LNCaP clone FGC (cell line): ENCODE measurements around a stretch of chr7.

DNA sequence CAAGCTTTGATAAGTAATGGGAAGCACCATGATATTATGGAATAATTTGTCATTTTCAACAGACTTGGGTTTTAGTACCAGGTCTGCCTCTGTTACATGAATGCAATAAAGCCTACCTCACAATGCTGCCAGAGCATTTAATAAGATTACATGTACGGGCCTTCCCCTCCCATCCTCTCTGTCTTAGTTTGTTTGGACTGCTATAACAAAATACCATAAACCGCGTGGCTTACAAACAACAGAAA, 74.0 kb upstream of the RPA3 start:
- RRBS, 2 experiments, result no CpG with 5 or more reads among the region's 3 CpGs

DNA sequence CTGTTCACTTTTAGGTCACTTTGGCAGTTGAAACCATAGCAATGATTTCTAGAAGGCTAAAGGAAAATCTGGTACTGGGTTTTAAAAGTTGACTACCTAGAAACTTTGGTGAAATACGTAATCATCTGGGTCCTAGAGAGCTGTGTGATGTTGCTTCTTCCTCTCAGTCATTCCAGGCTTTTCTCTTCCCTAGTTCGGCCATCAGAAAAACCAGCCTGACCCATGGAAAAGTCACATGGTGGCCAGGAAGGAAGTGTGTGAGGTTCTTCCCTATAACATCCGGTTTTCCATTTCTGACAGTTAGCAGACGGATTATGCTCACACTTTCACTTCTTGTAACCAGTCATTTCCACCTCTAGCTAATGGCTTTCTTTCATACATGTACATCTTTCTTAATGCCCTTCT, 110.1 kb upstream of the GLCCI1 start:
- RRBS, 2 experiments, result no CpG with 5 or more reads among the region's 4 CpGs

DNA sequence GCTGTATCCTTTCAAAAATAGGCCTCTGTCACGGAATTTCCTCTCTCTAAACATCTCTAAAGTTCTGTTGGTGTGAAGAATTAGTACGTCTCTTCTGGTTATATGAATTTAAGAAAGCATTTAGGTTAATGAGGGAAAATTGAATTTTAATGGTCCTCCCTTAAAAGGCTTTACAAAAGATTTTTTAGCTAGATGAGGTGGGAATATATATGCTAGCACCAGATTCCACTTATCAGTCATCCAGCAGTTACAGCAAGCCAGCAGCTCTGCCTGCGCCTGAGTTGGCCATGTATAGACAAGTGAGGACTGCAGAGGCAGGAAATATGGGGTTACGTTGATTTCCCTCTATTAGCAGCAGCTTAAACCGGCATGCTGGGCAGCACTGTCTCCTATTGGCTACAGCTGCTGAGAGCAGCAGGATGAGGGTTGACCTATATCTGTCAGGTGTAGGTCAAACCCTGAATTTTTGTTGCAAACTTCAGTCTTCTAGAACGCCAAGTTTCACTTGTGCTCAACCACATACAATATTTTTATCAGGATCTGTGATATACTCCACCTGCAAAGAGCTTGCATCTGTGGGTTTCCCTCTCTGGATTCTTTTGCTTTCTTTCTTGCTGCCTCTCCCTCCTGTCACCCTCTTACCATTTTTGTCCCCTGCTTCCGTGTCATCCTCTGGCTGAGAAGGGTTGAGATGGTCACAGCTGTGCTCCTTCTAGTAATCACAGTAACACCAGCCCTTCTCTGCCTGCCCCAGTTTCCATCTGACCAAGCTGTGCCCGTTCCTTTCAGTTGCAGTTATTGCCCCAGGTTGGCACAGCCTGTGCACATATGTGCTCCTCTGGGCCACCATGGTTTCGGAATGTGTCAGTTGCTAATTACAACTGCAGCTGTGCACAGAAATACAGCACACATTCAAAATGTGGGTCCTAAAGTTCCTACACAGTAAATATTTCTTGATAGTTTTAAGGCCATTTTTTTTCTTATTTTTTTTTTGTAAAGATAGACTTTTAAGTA, 23.9 kb upstream of the GLCCI1 start:
- RRBS, 2 experiments, result no CpG with 5 or more reads among the region's 9 CpGs

GRCh38 chr7:8143432-8144440, 118.2 kb downstream of the ICA1 start:
- RRBS, 2 experiments, result no CpG with 5 or more reads among the region's 13 CpGs

DNA sequence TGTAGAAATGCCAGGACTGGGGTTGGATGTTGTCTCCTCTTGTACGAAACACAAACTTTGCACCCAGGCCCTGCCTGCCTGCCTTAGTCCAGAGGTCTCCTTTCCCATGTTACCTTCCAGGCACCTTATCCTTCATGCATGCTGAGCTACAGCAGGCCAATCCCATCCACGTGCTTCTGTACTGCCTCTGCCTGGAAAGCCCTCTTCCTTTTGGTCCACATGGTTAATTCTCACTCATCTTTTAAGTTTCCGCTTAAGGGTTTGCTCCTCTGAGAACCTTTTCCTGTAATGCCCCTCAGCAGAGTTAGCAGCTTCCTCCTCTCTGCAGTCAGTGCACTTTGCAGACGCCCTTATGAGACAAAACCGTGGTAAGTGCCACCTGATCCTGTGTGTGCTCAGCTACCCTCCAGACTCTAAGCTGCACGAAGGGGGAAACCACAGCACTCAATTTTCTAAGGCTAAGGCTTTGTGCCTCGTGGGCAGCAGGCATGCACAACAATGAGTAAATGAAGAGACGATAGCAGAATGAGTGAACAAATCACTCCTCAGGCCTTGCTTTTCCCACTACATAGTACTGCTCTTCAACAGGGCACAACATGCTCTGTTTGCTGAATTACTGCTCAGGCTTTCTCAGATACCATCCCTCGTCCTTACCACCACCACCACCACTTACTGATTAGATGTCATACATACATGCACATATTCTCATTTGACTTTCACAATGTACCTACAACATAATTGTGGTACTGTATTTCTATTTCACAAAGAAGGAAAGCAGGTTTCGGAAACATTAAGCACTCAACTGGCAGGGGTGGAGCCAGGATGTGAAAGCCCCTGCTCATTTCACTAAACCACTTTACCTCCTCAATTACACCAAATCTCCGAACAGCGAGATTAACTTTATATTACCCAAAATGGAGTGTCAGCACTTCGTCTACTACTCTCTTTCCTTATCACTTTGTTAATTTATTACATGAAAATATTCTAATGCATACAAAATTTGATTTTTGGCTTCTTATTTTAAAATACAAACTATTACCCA, 85.5 kb downstream of the ICA1 start:
- RRBS, 2 experiments, result no CpG with 5 or more reads among the region's 13 CpGs

DNA sequence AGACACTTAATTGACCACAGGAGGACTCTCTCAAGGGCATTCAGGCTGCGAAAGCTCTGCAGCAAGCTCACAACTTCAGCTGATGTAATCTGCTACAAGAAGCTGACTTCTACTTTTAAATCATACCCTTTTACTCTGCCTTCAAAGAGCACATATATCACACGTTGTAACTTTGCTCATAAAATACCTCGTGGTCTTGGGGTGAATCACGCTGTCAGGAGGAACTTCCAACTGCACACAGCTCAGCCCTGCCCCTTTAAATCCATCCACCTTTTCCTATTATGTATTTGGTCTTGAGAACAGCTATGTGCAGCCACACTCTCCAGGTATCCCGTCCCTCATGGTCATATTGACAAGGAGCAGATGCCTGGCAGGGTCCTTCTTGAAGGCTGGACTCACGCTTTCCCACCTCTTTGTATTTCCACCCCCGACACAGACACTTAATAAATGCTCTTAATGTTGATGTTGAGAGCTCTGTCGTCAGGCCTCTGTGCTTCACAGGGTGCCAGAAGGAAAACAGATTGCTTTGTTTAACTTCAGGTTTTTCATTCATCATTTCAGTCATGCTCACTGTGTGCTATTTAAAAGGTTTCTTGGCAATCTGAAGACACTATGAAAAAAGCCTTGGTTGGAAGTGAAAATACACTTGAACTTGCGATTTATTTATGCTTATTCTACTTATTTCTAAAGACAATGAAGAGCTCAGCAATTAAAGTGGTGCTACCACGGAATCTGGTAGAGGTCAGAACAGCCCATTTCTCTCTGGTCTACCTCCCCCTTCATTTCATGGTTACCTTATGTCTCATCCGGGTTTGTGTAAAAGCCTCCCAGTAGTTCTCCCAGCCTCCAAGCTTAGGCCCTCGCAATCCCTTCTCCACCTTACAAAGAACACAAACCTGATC, 47.5 kb downstream of the ICA1 start:
- RRBS, 2 experiments, result no CpG with 5 or more reads among the region's 12 CpGs

- RRBS, 2 experiments, result no CpG with 5 or more reads among the region's 1 CpG
Observed at GRCh38 chr7:9738270-9738489, 1201.8 kb downstream of the NDUFA4 start.

- RRBS, 2 experiments, result 0 to 2% methylated on average over 2 of the region's 11 CpGs
Observed at GRCh38 chr7:9872357-9872716, 1067.6 kb downstream of the NDUFA4 start.

DNA sequence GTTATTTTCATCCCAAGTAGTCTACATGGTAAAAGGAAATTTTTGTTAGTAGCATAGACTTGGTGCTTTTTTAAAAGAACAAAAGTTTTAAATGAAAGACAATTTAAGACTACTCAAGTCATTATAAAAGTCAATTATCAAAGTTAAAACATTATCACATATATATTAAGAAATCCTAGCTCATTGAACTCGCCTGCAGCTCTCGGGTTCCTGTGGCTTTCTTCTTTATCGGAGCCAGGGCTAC, 489.0 kb downstream of the NDUFA4 start:
- RRBS, 2 experiments, result no CpG with 5 or more reads among the region's 3 CpGs

GRCh38 chr7:10718720-10718919, 221.3 kb downstream of the NDUFA4 start:
- RRBS, 2 experiments, result no CpG with 5 or more reads among the region's 3 CpGs

DNA sequence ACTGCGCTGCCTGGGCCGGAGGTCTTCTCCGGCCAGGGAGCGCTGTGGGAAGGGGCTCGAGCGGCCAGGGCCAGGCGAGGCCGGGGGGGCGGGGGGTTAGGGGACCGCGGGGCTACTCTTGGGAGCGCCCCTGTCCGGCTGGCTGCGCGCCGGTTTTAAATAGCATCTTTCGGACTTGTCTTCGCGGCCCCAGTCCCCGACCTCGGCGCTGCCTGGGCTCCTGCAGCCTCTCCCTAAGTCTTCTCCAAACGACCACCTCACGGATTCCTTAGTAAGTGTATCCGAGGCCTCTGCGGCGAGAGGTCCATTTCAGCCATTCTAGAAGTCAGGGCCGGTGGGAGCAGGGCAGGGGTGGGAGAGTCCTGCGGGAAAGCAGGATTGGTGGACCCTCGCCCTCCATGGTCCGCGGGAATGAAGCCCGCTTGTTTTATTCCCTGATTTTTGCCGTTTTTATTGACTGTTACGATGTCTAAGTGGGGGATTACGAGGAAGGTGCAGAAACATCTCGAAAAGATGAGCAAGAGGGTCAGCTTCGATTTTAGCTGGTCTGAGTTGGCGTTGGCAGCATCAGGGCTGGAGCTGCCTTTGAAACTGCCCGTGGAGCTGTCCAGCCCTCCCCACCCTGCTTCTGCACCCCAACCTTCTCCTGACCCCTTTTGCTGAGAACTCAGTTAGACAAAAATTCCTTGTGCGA, 529 bp downstream of the PHF14 start:
- RRBS, 2 experiments, result 1% methylated on average over 11 of the region's 41 CpGs

GRCh38 chr7:10981931-10983320, 8.8 kb downstream of the PHF14 start:
- RRBS, 2 experiments, result no CpG with 5 or more reads among the region's 12 CpGs

- RRBS, 2 experiments, result no CpG with 5 or more reads among the region's 1 CpG
Observed at GRCh38 chr7:11013540-11014046, 39.9 kb downstream of the PHF14 start.

- RRBS, 2 experiments, result no CpG with 5 or more reads among the region's 2 CpGs
Observed at GRCh38 chr7:11522063-11522514, 309.9 kb downstream of the THSD7A start.

GRCh38 chr7:11552340-11552670, 279.7 kb downstream of the THSD7A start:
- RRBS, 2 experiments, result no CpG with 5 or more reads among the region's 2 CpGs

DNA sequence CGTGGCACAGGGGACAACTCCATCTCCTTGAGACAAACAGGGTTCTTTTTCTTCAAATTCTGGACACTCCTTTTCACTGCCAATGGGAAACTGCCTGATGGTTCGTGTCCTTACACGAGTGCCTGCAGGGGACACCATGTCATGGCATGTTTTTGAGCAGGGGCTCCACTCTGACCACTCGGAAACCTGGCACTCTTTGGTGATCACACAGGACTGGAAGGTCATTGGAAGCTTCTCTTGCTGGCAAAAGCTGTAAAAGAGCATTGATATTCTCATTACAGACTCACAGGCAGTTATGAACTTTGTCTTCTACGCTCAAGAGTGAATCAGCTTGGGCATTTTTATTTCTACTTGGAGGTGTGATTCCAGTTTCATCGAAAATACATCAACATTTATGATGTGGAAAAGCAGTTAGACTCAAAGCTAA, 238.7 kb downstream of the THSD7A start:
- RRBS, 2 experiments, result no CpG with 5 or more reads among the region's 6 CpGs

GRCh38 chr7:11620893-11621490, 211.0 kb downstream of the THSD7A start:
- RRBS, 2 experiments, result no CpG with 5 or more reads among the region's 7 CpGs

DNA sequence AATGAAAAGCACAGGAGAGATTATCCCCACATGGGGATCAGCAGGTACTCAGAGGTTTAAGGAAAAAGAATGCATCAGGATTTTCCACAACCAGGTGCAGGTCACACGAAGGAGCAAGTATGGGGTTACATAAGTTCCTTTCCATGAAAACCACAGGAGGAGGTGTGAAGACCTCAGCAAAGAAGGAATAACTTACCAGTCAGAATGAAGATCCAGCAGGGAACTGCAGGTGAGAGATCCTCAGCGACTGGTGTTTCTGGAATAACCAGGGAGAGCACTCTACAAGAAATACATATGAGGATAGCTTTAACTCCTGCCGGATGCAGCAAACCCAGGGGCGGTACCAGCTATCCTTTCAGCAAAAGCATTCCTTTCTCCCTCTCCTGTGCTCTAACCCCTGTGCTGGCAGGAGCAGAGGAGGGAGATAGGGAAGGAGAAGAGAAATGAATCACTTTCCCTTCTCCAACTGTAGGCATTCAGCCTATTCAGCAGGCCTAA, 116.6 kb upstream of the TMEM106B start:
- RRBS, 2 experiments, result no CpG with 5 or more reads among the region's 4 CpGs

DNA sequence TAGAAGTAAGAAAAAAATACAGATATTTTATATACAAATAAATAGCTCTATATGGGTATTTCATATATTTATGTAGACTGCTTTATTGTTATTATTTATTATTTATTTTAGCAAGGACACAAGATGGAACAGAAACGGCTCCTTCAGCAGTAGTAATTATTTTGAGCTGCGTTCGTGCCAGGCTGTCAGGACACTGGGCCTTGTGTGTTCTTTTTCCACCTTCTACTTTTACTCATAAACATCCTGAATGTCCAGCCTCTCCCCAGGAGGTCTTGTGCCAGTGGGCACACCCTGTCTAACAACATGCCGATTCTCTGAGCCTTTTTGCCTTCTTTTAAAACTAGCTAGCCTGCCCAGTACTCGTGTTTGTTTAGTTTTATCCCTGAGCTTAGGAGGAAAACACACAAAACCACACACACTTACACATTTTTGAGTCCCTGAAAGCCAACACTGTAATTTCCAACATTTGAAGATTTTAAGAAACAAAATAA, 1.1 kb downstream of the SCIN start:
- RRBS, 2 experiments, result no CpG with 5 or more reads among the region's 5 CpGs

DNA sequence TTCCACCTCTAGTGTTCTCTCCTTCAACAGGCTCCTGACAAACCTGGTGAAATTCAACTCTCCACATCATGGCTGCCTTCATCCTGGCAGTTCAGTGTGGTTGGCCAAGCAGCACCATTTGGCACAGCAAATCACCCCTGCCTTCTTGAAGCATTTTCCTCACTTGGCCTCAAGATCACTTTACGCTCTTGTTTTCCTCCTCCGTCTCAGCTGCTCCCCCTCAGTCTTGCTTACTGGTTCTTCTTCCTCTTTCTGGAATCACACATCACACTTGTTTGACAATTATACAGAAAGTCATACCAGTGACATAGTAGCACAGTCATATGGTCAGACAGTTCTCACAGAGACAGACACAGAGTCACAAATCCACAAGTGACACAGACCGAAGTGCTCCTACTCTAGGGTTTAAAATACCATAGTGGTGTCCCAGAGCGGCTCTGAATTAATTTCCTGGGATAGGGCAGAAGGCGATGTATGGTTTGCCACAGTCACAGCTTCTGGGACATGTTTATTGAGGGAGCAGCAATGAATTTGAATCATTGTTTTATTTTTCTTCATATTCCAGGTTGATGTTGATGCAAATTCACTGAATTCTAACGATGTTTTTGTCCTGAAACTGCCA, 43.7 kb upstream of the ARL4A start:
- RRBS, 2 experiments, result no CpG with 5 or more reads among the region's 6 CpGs